NALM6 (cell line): Measurements from ENCODE around the genes ZNF677, ZNF765, MYADM, CNOT3, LENG1 and LAIR1.

GRCh38 chr19:53094725-53095078 lies 8.5 kb downstream of the ZNF160 start:
- PRO-cap, result no peak

GRCh38 chr19:53101579-53102001 lies 1.6 kb downstream of the ZNF160 start:
- PRO-cap, result no peak

DNA sequence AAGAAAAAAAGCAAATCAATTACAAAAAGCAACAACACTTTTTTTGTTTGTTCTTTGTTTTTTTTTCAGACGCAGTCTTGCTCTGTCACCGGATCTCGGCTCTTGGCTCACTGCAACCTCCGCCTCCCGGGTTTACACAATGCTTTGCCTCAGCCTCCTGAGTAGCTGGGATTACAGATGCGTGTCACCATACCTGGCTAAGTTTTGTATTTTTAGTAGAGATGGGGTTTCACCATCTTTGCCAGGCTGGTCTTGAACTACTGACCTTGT lies 2.2 kb downstream of the ZNF415 start:
- PRO-cap, result no peak

DNA sequence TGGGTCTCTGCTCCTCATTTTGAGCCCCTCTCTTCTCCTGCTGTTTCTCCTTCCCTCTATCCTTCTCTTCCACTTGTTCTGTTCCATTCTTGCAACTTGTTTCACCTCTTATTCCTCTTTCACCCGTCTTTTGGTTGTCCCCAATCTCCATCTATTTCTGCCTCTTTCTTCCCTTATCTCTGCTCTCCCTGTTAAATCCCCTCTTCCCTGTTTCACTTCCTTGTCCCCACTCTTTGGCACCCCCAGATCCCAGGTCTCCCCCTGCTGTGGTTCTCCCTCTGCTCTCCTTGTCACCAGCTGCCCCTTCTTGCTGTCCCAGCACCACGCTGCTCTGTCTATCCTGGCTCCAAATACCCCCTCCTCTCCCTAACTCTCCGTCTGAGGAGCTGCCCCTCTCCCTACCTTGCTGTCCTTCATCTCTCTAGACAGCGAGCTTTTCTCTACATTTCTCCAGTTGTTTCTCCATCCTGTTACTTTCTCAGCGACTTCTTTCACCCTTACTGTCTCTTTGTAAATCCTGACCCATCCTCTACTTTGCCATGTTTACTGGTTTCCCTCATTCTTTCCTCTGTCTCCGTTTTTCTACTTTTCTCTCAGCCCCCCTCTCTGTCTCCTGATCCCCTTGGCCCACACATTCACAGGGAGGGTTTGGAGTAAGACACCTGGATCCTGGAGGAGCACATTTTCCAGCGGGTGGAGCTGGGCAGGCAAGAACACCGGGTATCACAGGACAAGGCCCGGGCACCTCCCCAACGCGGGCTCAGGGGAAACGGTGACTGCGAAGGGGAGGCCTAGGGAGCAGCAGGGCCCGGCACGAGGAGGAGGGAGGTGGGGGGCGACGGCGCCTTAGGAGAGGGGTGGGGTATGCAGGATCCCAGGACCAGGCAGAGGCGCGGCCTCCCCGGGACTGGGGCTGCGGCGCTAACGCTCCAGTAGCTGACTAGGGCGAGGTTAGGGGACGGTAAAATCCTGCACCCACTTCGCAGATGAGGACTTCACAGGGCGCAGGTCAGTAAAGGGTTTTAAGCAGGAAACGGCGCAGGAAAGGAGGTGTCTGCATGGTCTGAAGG lies 784 bp downstream of the ZNF665 start:
- PRO-cap, result no peak

- PRO-cap, result no peak
These were observed at the start of gene ZNF677 for GRCh38 chr19:53254384-53255364. Gene ZNF677 (minus strand): TSS chr19:53254873.

DNA sequence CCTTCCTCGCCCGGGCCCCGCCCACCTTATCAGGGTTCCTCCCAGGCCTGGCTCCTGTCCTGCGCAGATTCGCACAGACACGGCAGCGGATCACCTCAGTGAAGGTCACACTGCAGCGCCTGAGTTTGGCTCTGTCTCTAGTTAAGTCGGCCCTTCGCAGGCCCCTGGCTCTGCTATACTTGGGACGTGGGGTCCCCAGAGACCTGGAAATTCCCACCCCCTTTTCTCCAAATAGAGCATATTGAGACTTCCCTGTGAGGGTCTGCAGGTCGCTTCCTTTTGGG lies 7.2 kb upstream of the ZNF525 start:
- PRO-cap, result no peak

GRCh38 chr19:53394372-53395254 lies at the start of gene ZNF765:
Gene ZNF765 (plus strand): TSS chr19:53395149.
- PRO-cap, result bidirectional peak, plus-strand start at chr19:53395149, minus-strand start at chr19:53394978

GRCh38 chr19:53463251-53463837 lies 4.2 kb upstream of the ZNF813 start:
- PRO-cap, result no peak

DNA sequence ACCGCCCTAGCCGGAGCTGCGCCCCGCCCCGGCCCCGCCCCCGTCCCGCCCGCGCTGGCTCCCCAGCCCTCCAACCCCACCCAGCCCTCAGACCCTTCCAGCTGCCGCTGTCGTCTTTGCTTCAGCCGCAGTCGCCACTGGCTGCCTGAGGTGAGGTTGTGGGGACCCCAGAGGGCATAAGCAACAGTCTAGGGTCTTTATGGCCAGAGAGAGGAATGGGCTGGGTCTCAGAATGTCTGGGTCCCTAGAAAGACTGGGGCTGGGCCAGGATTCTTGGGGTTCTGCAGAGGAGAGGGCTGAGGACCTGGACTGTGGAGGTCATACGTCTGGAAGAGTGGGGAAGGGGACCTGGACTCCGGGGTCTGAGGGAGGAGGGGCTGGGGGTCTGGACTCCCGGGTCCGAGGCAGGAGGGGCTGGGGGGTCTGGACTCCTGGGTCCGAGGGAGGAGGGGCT lies at the start of gene MYADM:
Gene MYADM, plus strand, starts transcription at position 90 of the 454 bp plus-strand sequence.
- PRO-cap, result bidirectional peak, plus-strand start at position 90 of the sequence, minus-strand start outside the sequence

DNA sequence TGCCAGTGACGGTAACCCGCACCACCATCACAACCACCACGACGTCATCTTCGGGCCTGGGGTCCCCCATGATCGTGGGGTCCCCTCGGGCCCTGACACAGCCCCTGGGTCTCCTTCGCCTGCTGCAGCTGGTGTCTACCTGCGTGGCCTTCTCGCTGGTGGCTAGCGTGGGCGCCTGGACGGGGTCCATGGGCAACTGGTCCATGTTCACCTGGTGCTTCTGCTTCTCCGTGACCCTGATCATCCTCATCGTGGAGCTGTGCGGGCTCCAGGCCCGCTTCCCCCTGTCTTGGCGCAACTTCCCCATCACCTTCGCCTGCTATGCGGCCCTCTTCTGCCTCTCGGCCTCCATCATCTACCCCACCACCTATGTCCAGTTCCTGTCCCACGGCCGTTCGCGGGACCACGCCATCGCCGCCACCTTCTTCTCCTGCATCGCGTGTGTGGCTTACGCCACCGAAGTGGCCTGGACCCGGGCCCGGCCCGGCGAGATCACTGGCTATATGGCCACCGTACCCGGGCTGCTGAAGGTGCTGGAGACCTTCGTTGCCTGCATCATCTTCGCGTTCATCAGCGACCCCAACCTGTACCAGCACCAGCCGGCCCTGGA lies 6.0 kb downstream of the MYADM start:
- PRO-cap, result no peak

DNA sequence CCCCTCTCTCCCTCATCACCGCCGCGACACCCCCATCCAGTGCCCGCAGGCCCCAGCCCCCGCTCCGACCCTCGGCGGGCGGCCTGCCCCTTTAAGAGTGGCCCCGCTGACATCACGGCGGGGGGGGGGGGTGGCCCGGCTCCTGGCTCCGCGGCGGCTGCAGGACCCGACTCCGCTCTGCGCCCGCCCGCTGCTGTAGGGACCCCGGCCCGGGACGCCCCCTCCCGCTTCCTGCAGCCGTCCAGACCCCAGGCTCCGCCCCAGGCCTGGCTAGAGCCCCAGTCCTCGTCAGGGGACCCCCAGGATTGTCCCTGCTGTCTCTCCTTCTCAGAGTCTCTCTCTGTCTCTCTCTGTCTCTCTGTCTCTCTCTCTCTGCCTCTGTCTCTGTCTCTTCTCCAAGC lies 603 bp upstream of the CACNG7 start:
- PRO-cap, result no peak

DNA sequence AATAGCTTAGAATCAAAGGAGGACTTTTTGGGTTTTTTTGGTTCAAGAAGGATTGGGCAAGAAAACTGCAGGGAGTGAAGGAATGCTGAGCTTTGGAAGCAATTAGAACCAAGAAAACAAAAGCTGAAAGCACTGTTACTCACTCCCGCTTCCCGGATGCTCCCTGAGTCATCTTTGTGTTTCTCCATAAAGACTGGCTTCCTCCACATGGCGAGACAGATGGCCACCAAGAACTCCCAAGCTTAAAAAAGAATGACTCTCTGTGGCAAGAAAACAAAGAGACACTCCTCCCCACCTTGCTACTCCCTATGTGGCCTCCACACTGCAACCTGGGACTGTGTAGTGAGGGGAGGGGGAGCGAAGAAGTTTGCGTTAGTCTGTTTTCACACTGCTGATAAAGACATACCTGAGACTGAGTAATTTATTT lies 27.9 kb downstream of the VSTM1 start:
- PRO-cap, result no peak

DNA sequence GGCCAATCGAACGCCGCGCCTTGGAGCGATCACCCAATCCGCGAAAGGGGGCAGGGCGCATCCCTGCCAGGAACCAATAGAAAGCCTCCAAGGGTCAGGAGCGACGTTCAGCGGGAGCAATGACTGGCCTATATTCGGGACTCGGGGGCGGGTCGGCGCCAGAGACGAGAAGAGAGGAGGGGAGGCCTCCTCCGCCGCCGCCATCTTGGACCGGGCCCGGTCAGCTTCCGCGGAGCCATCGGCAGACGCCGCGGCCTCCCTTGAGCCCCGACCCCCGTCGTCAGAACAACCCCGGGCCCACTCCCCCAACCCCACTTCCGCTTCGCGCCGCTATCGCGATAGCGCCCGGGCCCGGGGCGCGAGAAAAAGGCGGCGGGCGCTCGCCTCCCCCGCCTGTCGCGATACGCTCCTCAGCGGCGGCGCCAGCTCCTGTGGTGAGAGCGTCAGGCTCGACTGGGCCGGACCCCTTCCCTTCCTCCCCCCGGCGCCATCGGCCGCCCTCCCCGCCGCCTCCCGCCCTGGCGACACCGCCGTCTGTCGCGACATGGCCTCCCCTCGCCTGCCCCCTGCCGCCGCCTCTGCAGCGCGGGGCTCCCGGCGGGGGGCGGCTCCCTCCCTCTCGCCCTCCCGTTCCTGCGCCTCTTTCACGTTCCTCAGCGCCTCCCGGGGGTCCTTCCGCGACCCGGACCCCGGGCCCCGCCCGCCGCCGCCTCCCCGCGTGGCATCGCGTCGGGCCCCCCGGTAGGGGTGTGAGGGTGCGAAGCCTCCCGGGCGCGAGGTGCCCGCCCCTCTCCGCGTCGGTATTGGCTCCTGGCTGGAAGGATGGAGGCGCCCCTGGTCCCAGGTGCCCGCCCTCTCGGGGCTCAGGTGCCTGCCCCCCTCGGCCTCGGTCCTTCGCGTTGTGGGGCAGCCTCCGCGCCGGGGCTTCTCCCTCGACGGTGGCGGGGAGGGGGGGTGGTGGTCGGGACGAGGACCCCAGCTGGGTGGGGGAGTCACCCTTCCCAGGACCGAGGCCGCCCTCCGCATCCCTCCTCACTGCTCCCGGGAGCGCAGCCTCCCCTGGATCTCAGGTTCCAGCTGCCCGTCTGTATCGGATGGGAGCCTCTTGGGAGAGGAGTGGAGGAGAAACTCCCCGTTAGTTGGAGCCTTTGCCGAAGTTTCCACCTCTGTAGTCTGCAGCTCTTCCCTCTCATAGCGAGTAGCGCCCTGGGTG lies at the start of gene CNOT3:
Gene CNOT3, plus strand, starts transcription at position 203 of the 1,213 bp plus-strand sequence.
- PRO-cap, result unidirectional peak, plus-strand start at position 203 of the sequence

DNA sequence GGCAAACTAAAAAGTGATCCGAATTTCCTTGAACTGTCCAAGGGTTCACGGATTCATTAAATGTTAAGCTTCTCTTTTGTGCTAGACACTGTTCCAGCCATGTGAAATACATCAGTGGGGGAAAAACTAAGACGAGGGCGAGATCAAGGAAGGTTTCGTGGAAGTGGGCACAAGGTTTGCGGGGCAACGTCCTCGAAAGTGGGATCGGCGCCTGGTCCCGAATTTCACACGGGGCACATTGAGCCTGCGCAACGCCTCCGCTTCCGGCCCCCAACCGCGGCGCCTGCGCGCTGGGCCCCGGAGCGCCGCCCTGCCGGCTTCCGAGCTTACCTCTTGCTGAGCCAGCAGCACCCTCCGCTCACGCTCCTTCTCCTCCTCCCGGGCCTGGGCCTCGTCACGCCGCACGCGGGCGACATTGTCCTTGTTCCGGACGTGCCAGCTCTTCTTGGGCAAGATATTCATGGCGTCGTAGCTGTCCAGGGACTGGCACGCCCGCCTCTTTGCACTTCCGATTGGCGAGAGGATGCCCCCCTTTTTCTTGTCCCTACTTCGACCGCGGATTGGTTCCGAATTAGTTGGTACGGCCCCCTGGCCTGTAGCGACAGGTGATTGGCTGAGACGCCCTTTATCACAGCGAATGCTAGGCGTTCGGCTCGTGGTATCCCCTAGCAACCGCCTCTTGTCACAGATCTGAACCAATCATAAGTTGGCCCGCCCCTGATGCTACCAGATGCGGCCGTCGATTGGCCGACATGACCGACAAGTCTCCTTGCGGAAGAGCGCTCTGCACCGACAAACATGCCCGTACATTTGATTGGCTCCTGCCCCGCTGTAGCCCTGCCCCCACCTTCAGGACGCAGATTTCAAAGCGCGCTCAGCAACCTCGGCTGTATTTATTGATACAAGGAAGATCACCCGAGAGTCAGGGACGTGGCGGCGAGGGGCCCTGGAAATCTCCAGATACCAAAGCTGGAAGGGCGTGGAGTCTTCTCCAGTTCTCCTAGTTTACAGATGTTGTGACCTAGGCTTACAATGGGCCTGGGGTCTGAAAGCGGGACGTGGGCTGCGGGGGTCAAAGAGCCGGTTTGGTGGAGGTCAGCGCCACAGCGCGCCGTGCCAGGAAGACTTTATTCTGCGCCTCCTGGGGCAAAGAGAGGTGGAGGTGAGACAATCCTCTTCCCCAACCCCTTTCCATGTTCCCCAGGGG lies at the start of gene LENG1:
Gene LENG1, minus strand, starts transcription at position 488 of the 1,207 bp plus-strand sequence.
- PRO-cap, result bidirectional peak, plus-strand start at position 319 of the sequence, minus-strand start at position 217 of the sequence; bidirectional peak, plus-strand start at position 893 of the sequence, minus-strand start at position 485 of the sequence

- PRO-cap, result no peak
These were observed 2.4 kb downstream of the MBOAT7 start for GRCh38 chr19:54186755-54187630.

DNA sequence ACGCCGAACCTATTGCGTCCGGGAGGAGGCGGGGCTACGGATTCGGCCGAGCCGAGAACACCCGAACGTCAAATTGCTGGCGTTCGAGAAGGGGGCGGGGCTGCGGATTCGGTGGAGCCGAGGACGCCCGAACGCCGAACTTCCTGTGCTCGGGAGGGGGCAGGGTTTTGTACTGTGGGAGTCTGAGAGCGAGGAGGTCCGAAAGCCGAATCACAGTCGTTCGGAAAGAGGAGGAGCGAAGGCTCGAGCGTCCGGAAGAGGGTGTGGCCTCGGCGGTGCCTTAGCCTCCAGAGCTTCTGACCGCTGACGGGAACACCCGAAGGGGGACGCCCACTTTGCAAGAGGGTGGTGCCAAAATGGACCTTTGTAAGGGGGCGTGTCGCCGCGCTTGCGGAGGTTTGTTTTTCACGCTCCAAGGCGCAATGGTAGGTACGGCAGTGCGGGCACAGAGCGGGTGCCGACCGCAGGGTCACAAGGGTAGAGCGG lies 452 bp upstream of the TSEN34 start:
- PRO-cap, result bidirectional peak, plus-strand start at position 333 of the sequence, minus-strand start outside the sequence; unidirectional peak, plus-strand start at position 402 of the sequence

- PRO-cap, result no peak
These were observed 9.2 kb downstream of the RPS9 start for GRCh38 chr19:54209599-54210587.

GRCh38 chr19:54356661-54357512 lies 7.8 kb downstream of the LAIR1 start:
- PRO-cap, result no peak

- PRO-cap, result bidirectional peak, plus-strand start at chr19:54365092, minus-strand start at chr19:54364884
These were observed at the start of gene LAIR1 for GRCh38 chr19:54364553-54365325. Gene LAIR1 (minus strand): TSS chr19:54364931.

GRCh38 chr19:54369459-54370384 lies 5.0 kb upstream of the LAIR1 start:
- PRO-cap, result bidirectional peak, plus-strand start at chr19:54369649, minus-strand start at chr19:54369657; bidirectional peak, plus-strand start at chr19:54370265, minus-strand start at chr19:54369939